SK-N-SH (cell line): ENCODE measurements around a stretch of chr2.

DNA sequence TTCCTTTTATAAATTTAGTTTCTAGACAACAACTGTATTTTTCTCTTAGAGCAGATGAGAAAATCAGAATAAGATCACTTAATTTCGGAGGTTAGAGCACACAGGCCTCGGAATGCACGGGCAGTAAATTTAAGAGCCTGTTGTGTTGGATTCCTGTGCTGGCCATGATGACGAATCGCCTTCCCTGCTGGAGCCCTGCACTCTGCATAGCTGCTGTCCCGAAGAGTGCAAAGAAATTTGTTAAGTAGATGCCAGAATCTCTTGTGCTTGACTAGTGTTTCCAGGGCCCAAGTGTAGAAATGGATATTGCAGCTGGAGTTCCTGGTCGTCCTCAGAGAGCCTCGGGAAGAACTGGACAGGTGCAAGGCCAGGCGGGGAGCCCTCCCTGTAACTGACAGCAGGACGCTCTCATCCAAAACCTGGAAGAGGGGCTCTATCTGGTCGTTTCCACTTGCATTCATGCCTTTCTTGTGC lies 83.5 kb upstream of the RBM44 start:
- RRBS: no CpG with 5 or more reads among the region's 11 CpGs
CAGE:
- cytosol, long polyA plus RNA: no peak
- long polyA plus RNA: no peak
- nucleus, long polyA plus RNA: no peak

DNA sequence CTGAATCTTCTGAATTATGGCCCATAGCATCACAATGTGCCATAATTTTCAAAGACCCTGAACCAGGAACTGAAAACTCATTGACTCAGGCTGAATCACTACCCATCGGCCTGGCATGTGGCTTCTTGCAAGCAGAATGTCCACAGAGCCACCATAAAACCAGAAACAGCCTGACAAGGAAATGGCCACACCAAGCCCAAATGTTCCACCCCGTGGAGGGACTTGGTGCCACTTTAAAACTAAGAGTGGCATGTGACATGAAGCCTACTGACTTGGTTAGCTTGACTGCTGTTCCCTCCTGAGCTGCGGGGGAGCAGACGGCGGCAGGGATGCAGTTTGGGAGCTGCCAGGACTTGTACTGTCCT lies 71.2 kb upstream of the RBM44 start:
- RRBS: no CpG with 5 or more reads among the region's 5 CpGs
CAGE:
- cytosol, long polyA plus RNA: no peak
- long polyA plus RNA: no peak
- nucleus, long polyA plus RNA: no peak

DNA sequence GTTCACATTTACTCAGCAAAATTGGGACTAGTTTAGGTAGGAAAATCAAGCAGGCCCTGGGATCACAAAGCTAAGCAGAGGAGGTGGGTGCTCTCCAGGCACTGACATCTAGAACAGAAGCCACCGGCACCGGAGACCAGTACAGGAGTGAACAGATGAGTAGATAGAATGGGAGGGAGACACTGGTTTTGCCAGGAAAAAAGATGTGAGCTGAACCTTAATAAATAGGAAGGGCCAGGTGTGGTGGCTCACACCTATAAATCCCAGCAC lies 68.2 kb upstream of the RBM44 start:
- RRBS: no CpG with 5 or more reads among the region's 2 CpGs
CAGE:
- cytosol, long polyA plus RNA: no peak
- long polyA plus RNA: no peak
- nucleus, long polyA plus RNA: no peak

GRCh38 chr2:237755415-237756075 lies 43.0 kb upstream of the RBM44 start:
- RRBS: no CpG with 5 or more reads among the region's 9 CpGs
CAGE:
- cytosol, long polyA plus RNA: no peak
- long polyA plus RNA: no peak
- nucleus, long polyA plus RNA: no peak

- RRBS: no CpG with 5 or more reads among the region's 29 CpGs
CAGE:
- cytosol, long polyA plus RNA: no peak
- long polyA plus RNA: no peak
- nucleus, long polyA plus RNA: no peak
Measured at GRCh38 chr2:237858278-237859437, 765 bp upstream of the RAMP1 start.

GRCh38 chr2:237864018-237864911 lies 4.8 kb downstream of the RAMP1 start:
- RRBS: 84% methylated on average over 4 of the region's 23 CpGs
CAGE:
- cytosol, long polyA plus RNA: no peak
- long polyA plus RNA: no peak
- nucleus, long polyA plus RNA: no peak

DNA sequence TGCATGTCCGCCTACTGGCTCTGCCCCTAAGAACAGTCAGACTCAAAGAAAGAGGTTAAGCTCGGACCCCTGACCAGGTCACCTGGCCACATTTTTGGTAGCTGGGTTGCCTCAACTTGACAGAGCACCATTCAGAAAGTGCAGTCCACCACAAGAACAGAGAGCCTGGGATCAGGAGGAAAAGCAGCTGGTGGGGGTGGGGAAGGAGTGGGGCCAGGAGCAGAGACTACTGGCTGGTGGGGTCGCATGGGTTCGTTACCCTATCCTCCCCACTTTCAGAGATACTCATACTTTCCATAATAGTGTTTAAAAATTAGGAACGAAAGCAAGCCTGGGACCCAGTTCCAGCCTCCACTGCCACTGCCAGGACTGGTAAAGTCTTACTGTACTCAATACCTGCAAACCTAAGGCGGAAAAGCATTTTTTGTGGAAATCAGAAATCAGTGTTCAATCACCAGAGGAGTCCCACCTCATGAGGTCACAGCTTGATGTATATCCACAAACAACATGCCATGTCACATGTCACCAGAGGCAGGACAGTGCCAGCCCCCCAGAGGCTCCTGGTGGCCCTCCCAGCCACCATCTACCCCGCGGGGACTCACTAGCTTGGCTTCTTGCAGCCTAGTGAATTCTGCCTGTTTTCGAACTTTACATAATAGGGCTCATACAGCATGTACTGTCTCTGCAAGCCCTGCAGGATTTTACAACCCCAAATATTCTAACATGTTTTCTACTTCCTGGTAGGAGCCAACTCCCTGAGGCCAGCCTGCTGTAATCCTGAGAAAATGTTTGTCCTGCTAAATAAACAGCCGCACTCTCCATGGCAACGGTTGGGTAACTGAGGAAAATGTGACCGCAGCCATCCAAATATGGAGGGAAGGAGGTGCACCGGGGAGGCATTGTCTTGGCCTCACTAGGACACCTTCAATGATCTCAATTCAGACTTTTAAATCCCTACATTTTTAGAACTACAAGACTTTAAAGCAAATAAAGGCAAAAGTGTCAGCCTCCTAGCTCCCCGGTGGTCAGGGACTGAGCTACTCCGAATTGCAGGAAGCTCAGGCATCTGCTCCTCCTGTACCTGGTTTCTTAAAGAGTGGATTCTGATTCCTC lies 2.9 kb downstream of the PER2 start:
- RRBS: no CpG with 5 or more reads among the region's 15 CpGs
CAGE:
- cytosol, long polyA plus RNA: no peak
- long polyA plus RNA: no peak
- nucleus, long polyA plus RNA: no peak

- RRBS: no CpG with 5 or more reads among the region's 25 CpGs
CAGE:
- cytosol, long polyA plus RNA: no peak
- long polyA plus RNA: no peak
- nucleus, long polyA plus RNA: no peak
Measured at GRCh38 chr2:238403726-238404520, 22.8 kb upstream of the ASB1 start.

- RRBS: no CpG with 5 or more reads among the region's 5 CpGs
CAGE:
- cytosol, long polyA plus RNA: no peak
- long polyA plus RNA: no peak
- nucleus, long polyA plus RNA: no peak
Measured at GRCh38 chr2:238418244-238418966, 8.3 kb upstream of the ASB1 start.

GRCh38 chr2:238696346-238696779 lies 151.5 kb upstream of the TWIST2 start:
- RRBS: no CpG with 5 or more reads among the region's 6 CpGs
CAGE:
- cytosol, long polyA plus RNA: no peak
- long polyA plus RNA: no peak
- nucleus, long polyA plus RNA: no peak

GRCh38 chr2:238848791-238849282 lies 952 bp downstream of the TWIST2 start:
- RRBS: 3% methylated on average over 18 of the region's 48 CpGs
CAGE:
- cytosol, long polyA plus RNA: no peak
- long polyA plus RNA: no peak
- nucleus, long polyA plus RNA: no peak

- RRBS: no CpG with 5 or more reads among the region's 18 CpGs
CAGE:
- cytosol, long polyA plus RNA: no peak
- long polyA plus RNA: no peak
- nucleus, long polyA plus RNA: no peak
Measured at GRCh38 chr2:238853590-238854480, 6.0 kb downstream of the TWIST2 start.

DNA sequence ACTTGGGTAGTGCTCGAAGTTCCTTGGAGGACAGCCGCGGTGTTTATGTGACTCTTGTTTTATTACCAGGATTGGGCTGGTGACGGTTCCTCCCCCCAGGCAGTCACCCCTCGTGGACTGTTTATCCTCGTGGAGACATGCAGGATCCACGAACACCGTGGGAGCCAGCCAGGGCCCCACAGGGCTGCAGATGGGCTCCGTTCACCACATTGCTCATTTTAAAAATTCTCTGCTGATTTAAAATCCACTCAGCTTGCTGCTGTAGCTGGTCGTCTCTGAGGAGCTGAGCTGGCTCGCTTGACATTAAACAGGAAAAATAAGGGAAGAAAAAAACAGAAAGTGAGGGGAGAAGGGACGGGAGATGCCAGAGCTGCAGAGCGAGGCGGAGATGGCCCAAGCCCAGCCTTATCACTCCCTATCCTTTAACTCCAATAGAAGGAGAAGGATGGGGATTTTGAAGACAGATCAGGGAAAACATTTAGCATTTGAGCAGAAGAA lies 35.3 kb downstream of the TWIST2 start:
- RRBS: no CpG with 5 or more reads among the region's 14 CpGs
CAGE:
- cytosol, long polyA plus RNA: no peak
- long polyA plus RNA: no peak
- nucleus, long polyA plus RNA: no peak

- RRBS: no CpG with 5 or more reads among the region's 26 CpGs
CAGE:
- cytosol, long polyA plus RNA: no peak
- long polyA plus RNA: no peak
- nucleus, long polyA plus RNA: no peak
Measured at GRCh38 chr2:238895853-238896450, 48.1 kb downstream of the TWIST2 start.

DNA sequence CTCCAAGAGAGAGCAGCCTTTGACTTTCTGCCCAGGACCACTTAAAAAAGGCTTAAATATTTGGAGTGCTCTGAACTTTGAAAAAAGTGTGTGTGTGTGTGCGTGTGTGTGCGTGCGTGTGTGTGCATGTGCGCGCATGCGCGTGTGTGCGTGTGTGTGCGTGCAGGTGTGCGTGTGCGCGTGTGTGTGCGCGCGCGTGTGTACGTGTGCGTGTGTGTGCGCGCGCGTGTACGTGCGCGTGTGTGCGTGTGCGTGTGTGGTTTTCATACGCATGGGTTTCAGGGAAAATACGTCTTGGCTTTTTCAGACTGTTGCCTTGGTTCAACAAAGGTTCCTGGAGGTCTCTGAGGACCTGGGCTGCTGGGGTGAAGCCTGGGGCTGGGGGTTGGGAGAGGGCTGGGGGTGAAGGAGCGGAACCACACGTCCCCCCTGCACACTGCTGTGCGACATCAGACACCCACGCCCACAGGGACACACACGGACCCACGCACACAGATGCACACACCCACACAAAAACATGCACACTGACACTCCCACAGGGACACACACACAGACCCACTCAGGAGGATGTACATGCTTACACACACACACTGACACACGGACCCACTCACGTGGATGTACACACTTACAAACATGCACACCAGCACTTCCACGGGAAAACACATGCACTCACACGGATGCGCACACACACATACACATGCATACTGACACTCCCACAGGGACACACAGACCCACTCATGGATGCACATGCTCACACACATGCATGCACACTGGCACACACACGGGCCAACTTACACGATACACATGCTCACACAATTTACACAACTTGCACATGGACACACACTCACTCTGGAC lies 58.1 kb downstream of the TWIST2 start:
- RRBS: no CpG with 5 or more reads among the region's 42 CpGs
CAGE:
- cytosol, long polyA plus RNA: no peak
- long polyA plus RNA: no peak
- nucleus, long polyA plus RNA: no peak

DNA sequence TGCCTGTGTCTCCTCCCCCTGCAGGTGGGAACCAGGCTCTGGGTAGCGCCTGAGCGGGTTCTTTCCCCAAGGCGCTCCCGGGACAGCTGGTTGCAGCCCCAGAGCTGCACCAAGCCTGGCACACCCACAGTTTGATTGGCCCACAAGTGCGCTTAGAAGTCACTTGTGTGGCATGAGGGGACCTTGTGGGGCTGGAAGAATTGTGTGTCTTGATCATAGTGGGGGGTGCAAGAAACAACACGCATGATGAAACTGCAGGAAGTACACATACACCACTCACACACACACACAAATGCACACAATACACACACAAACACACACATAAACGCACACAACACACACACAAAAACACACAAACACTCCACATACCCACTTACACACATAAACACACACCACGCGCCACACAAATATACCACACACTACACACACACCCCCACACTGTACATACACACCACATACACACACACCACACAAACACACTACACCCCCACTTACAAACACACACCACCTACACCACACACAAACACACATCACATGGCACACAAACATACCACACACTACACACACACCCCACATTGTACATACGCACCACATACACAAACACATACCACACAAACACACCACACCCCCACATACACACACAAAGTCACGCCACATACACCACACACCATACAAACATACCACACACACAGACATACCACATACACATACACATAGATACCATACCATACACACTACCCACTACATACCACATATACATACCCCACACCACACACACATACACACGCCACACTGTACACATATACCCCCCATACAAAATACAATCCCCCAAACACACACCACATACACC lies 59.8 kb downstream of the TWIST2 start:
- RRBS: no CpG with 5 or more reads among the region's 12 CpGs
CAGE:
- cytosol, long polyA plus RNA: no peak
- long polyA plus RNA: no peak
- nucleus, long polyA plus RNA: no peak

DNA sequence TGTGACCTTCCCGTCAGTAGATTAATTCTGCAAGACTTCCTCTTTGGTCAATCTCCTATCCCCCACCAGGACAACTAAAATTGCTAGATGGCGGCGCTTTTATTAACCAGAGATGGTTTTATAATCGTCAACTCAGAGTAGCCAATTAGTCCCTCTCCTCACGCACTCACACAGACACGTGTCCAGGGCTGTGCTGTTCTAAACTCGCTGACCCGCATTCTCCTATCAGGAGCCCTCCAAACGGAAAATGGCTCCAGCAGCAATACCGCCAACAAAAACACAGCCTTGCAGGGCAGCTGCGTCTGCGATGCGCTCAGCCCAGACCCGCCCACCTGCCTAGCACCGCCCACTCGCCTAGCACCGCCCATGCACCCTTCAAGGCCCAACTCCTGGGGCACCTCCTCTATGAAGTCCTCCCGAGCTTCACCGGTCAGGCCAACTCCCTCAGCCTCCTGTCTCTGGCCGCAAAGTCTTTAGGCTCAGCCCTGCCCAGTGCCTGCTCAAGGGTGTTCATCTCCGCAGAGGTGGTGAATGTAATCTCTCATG lies 119.6 kb downstream of the TWIST2 start:
- RRBS: no CpG with 5 or more reads among the region's 21 CpGs
CAGE:
- cytosol, long polyA plus RNA: no peak
- long polyA plus RNA: no peak
- nucleus, long polyA plus RNA: no peak

DNA sequence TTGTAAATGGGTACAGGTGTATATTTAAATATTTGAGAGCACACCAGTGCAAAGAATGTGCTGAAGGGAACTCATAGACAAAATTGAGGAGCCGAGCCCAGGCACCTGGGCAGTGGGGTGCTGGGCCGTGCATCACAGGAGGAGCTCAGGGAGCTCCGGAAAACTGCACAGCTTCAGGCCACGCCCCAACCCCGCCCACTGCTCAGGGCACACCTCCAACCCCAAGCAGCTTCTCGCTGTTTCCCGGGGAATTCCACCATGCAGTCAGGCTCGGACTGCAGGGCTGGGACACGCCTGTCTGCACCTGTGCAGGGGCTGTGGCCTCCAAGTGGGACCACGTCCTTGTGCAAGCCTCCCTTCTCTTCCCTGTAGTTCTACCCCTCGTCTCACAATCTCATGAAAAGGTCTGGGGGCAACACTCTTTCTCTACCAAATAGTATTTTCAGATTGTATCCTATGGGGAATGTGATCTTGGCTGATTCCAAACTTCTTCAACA lies 243.0 kb downstream of the HDAC4 start:
- RRBS: 96% methylated on average over 4 of the region's 11 CpGs
CAGE:
- cytosol, long polyA plus RNA: no peak
- long polyA plus RNA: no peak
- nucleus, long polyA plus RNA: no peak

GRCh38 chr2:239225829-239226630 lies 174.8 kb downstream of the HDAC4 start:
- RRBS: no CpG with 5 or more reads among the region's 15 CpGs
CAGE:
- cytosol, long polyA plus RNA: no peak
- long polyA plus RNA: no peak
- nucleus, long polyA plus RNA: no peak

- RRBS: no CpG with 5 or more reads among the region's 15 CpGs
CAGE:
- cytosol, long polyA plus RNA: no peak
- long polyA plus RNA: no peak
- nucleus, long polyA plus RNA: no peak
Measured at GRCh38 chr2:239226631-239227447, 174.0 kb downstream of the HDAC4 start.